GM23338 (cell line): ENCODE results near the gene WEE1.

DNA sequence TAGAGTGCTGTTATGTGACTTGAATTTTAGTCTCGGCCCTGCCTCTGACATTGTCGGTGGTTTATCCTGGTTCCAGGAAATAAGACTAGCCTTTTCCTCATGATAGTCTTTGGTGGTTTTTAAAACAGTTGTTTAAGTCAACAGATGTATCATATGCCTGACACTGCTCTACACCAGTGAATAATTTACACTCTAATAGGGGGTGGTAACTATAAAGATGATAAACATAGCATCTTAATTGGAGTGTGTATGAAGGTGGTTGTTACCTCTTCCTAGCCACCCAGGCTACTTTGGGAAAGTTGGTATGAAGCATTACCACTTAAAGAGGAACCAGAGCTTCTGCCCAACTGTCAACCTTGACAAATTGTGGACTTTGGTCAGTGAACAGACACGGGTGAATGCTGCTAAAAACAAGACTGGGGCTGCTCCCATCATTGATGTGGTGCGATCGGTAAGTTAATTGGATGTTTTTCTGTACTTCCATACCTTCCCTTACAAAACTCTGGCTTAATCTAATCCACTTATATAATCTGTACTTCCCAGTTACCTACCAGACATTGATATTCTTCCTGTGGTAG is 1.9 kb downstream of the RPL27A start:
- PRO-cap = no peak
- RAMPAGE, long total RNA = no peak

- PRO-cap = no peak
- RAMPAGE, long total RNA = no peak
These were observed 10.0 kb downstream of the RPL27A start for GRCh38 chr11:8692424-8693072.

- PRO-cap = no peak
- RAMPAGE, long total RNA = no peak
These were observed 13.7 kb downstream of the RPL27A start for GRCh38 chr11:8696385-8696686.

DNA sequence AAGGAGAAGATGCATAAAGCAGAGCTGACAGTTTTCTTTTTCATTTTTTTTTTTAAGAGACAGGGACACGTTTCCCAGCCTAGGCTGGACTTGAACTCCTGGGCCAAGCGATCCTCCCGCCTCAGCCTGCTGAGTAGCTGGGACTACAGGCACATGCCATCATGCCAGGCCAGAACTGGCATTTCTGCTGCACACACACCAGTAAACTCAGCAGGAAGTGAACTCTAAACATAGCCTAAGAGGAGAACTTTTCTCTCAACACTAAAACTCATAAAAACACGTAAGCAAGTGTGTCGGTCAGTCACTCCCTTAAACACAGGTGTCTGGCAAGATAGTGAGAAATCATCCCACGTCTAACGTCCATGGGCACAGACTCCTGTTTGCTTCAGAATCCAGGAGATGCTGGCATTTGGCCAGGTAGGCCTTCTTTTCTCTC is 23.2 kb downstream of the DENND2B start:
- PRO-cap = no peak
- RAMPAGE, long total RNA = no peak

GRCh38 chr11:8799287-8799734 is 11.2 kb downstream of the DENND2B start:
- PRO-cap = no peak
- RAMPAGE, long total RNA = no peak

DNA sequence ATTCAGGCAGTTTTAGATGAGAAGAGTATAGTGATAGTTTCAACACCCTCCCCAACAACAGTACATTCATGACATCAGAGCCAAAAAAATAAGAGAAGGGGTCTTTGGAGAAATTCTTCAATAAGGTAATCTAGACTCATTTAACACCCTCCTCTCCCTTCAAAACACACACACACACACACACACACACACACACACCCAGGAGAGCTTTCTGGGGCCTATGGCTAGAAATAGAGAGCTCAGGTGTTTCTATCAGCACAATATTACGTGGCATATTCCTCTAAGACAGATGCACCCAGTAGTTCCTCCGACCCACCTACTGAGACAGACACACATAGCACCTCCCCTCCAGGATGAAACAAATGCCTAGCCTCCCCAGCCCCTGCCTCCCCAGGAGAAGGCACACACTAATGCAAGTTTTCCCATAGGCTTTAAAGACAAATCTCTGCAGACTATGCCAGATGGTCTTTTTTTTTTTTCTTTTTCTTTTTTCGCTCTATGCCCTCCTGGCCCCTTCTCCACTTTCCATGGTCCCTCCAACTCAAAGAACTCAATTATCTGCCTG is 4.0 kb downstream of the DENND2B start:
- PRO-cap = no peak
- RAMPAGE, long total RNA = no peak

- PRO-cap = no peak
- RAMPAGE, long total RNA = no peak
These were observed 2.0 kb downstream of the DENND2B start for GRCh38 chr11:8808575-8808847.

- PRO-cap = no peak
- RAMPAGE, long total RNA = no peak
These were observed 1.2 kb downstream of the TMEM9B start for GRCh38 chr11:8962970-8963607.

- PRO-cap = no peak
- RAMPAGE, long total RNA = no peak
These were observed 79.4 kb downstream of the DENND5A start for GRCh38 chr11:9185668-9186276.

DNA sequence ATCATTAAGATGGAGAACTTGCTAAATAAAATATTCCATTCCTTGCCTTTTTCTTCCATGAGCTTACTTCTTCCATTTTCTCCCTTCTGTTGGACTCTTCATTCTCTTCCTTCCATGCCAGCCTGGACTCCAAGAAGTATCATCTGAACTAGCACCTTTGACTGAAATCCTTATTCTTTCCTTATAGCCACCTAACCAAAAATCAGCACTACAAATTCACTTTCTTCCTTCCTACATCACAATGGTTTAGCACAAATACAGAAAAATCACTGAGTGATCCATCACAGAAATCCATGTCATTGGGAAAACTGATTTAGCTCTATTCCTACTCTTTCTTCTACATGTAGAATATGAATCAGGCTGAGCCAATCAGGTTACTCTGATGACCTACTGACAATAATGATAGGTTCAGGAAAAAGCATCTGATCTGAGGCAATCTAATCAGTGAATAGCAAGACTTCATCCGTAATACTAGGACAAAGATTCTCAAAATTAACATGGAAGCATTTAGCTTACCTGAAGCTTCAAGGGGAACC is 6.0 kb downstream of the TMEM41B start:
- PRO-cap = no peak
- RAMPAGE, long total RNA = no peak

- PRO-cap = no peak
- RAMPAGE, long total RNA = no peak
These were observed 3.2 kb downstream of the TMEM41B start for GRCh38 chr11:9311285-9311588.

GRCh38 chr11:9410403-9410896 is 26.0 kb downstream of the IPO7 start:
- PRO-cap = no peak
- RAMPAGE, long total RNA = no peak

DNA sequence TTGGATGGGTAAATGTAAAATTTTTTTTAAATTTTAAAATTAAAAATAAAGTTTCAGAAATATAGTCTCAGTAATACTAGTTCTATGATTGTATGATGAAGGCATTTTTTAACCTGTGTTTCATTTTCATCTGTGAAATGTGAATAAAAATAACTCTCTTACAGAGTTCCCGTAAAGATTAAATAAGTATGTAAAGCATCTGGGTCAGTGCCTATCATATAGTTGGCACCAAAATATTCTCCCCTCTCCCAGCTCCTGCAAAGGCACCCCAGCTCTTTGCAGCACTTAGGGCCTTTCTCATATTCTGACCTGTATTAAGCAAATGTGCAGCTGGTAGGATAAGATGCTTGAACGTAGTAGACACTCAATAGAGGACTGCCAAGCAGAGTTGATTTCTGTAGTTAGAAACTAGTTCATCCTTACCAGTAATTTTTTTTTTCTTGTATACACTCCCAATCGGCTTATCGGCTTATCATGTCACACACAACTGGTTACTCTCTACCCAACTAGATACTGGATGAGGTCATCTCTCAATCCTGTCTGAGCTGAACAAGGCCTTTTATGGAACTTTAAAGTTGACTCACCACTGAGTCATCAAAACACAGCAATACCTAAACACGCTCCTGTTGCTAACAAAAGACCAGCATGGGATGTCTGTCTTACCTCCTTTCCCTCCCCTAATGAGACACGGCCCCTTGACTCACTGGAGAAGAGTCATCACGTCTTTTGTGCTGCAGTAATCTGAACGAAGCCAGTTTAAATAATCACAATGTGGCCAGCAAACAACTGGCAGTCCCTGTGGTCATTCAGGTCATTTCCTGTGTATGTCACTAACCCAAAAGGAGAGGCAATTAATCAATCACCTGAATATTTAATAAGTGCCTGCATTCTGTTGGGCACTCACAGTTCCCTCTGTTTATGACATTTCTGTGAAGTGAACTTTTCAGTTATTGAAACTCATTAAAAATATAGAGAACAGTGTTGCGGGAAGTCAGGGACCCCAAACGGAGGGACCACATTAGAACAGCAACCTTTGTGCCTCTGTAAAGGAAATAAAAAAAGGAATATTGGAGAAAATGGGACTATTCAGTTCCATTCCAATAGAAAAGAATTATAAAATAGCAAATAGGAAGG is 7.5 kb upstream of the WEE1 start:
- PRO-cap = unidirectional peak, minus-strand start at position 353 of the sequence; bidirectional peak, plus-strand start at position 781 of the sequence, minus-strand start at position 489 of the sequence
- RAMPAGE, long total RNA = no peak

DNA sequence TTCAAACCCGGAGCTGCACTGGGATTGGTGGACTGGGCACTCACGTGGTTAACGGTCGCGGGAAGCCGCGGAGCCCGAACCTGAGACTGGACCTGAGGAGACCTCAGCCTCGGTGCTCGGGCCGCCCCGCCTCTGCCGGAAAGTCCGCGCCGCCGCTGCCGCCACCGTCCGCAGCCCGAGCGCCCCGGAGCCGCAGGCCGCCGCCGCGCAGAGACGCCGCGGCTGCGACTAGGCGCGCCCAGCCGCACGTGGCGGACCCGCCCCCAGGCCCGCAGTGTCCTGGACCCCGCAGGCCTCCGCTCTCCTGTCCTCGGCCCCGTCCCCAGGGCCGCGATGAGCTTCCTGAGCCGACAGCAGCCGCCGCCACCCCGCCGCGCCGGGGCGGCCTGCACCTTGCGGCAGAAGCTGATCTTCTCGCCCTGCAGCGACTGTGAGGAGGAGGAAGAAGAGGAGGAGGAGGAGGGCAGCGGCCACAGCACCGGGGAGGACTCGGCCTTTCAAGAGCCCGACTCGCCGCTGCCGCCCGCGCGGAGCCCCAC is at the start of gene WEE1:
Gene WEE1, plus strand, starts transcription at position 70 of the 539 bp plus-strand sequence.
- PRO-cap = bidirectional peak, plus-strand start at position 91 of the sequence, minus-strand start at position 335 of the sequence
- RAMPAGE, long total RNA = no peak

DNA sequence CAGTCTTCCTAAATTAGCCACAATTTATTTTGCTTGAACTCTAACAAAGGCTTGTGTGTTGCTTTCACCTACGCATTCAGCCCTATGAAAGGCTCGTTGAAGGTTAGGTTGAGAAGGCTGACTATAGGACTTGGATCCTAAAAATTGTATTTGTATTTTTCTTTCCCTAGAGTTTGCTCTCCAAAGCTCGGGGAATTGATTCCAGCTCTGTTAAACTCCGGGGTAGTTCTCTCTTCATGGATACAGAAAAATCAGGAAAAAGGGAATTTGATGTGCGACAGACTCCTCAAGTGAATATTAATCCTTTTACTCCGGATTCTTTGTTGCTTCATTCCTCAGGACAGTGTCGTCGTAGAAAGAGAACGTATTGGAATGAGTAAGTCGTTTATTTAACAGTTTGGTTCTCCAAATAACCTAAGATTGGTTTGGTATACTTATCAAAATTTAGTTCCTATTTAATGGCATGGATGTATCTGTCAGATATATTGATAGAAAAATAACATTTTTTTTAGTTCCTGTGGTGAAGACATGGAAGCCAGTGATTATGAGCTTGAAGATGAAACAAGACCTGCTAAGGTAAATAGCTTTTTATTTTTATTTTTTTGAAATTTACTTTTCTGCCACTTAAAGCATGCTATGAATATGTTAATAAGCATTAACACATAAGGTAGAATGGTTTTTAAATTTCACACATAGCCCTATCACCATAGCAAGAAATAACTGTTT is 2.4 kb downstream of the WEE1 start:
- PRO-cap = unidirectional peak, minus-strand start at position 86 of the sequence
- RAMPAGE, long total RNA = no peak

DNA sequence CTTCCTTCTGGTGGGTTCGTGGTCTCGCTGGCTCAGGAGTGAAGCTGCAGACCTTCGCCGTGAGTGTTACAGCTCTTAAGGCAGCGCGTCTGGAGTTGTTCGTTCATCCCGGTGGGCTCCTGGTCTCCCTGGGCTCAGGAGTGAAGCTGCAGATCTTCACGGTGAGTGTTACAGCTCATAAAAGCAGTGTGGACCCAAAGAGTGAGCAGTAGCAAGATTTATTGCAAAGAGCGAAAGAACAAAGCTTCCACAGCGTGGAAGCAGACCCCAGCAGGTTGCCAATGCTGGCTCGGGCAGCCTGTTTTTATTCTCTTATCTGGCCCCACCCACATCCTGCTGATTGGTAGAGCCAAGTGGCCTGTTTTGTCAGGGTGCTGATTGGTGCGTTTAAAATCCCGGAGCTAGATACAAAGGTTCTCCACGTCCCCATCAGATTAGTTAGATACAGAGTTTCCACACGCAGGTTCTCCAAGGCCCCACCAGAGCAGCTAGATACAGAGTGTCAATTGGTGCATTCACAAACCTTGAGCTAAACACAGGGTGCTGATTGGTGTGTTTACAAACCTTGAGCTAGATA is 41.6 kb upstream of the SWAP70 start:
- PRO-cap = bidirectional peak, plus-strand start at position 437 of the sequence, minus-strand start at position 280 of the sequence
- RAMPAGE, long total RNA = no peak

DNA sequence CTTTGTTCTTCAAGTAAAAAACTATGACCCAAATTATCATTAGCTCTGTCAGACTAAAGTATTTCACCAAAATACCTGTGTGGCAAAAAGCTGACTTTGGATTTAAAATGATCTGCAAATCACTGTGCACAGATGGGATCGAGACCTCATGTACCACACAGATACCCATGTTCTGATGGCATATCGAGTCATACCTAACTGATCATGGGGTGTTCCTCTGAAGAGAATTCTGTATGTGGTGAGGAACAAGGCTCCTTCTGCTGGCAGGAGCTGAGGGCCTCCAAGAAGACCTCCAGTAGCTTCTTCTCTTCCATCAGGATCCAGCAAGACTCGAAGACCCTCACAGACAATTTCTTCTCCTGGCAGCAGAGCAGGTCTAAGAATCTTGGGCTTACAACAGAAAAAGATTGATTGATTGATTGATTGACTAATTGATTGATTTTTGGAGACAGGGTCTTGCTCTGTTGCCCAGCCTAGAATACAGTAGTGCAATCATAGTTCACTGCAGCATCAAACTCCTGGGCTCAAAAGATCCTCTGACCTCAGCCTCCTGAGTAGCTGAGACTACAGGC is 186.0 kb downstream of the SWAP70 start:
- PRO-cap = no peak
- RAMPAGE, long total RNA = no peak

DNA sequence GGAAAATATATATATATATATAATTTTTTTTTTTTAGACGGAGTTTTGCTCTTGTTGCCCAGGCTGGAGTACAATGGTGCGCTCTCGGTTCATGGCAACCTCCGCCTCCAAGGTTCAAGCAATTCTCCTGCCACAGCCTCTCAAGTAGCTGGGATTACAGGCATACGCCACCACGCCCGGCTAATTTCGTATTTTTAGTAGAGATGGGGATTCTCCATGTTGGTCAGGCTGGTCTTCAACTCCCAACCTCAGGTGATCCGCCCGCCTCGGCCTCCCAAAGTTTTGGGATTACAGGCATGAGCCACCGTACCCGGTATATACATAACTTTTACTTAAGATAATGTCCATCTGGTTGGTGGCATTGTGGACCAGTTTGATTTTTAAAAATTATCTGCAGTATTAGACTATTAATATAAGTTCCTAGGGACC is 228.7 kb downstream of the SWAP70 start:
- PRO-cap = unidirectional peak, minus-strand start at position 290 of the sequence
- RAMPAGE, long total RNA = no peak

DNA sequence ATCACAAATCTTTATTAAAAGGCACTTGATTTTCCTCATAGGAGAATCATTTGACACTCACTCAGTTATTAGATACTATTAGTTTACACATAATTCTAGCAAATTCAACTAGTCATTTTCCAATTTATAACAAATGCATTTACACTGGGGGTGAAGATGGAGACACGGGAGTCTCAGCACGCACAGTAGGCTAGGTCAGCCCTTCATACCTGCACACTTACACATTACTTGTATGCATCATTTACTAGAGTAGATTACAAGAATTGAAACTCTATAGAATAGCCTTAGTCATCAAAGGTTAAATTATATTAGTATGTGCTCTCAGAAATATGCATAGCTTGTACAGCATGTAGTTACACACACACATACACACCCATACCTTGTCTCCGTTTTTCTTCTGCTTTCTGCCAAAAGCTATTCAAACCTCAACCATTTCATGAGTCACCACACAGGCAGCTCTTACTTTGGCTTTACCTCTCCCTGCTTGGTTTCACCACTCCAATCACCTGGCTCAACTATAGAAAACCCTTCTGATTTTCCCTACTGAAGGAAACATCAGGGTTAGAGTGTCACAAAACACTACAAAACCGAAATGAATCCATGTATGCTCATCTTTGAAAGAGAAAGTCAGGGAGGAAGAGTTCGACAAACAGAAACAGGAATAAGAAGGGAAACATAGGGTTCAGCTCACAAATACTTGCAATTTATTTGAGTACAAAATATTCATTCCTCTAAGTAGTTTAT is 171.3 kb downstream of the SBF2 start:
- PRO-cap = no peak
- RAMPAGE, long total RNA = no peak

GRCh38 chr11:10282392-10283363 is 11.3 kb downstream of the SBF2 start:
- PRO-cap = no peak
- RAMPAGE, long total RNA = no peak